ENCODE results near the genes ZNFX1 and SPATA2.

GRCh38 chr20:48921855-48922862 is 648 bp downstream of the ARFGEF2 start:
- RRBS: under 1% methylated on average over 12 of the region's 40 CpGs

DNA sequence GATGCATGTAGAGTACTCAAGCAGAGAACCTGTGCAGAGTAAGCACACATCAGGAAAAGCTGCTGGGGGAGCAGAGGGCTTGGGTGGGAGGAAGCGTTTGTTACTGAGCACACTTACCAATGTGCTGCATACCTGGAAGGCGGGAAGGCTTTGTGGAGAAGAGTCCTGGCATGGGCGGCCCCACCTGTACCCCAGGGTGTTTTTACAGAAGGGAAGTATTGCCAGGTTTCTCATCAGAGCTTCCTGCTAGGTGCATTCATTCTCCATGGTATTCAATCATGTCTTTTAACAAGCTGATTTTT is 52.9 kb downstream of the CSE1L start:
- RRBS: no CpG with 5 or more reads among the region's 3 CpGs

DNA sequence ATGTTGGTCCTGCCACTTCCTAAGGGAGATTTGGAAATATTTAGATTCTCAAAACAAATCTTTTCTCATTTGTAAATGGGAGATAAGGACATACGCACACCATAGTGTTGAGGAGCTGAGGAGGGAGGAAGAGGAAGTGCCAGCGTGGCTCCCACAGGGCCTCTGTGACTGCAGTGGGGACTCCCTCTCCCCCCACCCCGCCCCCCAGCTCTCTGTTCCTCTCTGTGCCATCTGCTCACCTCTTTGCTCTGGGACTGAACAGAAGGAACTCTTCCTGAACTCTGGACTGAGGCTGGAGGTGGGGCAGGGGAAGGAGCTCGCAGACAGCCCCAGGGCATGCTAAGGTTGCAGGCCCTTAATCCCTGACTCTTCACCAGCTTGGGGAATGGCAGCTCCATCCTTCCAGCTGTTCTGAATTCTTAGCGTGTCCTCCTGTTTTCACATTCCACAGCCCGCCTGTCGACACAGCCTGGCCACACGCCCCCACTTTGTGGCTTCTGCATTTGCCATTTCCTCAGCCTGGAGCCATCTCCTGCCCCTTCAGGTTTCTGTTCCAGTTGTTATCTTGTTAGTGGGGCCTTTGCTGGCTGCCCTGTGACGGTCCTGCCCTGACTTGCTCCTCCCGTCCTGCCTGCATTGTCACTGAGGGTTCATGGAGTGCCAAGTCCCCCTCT is 11.5 kb downstream of the DDX27 start:
- RRBS: no CpG with 5 or more reads among the region's 10 CpGs

DNA sequence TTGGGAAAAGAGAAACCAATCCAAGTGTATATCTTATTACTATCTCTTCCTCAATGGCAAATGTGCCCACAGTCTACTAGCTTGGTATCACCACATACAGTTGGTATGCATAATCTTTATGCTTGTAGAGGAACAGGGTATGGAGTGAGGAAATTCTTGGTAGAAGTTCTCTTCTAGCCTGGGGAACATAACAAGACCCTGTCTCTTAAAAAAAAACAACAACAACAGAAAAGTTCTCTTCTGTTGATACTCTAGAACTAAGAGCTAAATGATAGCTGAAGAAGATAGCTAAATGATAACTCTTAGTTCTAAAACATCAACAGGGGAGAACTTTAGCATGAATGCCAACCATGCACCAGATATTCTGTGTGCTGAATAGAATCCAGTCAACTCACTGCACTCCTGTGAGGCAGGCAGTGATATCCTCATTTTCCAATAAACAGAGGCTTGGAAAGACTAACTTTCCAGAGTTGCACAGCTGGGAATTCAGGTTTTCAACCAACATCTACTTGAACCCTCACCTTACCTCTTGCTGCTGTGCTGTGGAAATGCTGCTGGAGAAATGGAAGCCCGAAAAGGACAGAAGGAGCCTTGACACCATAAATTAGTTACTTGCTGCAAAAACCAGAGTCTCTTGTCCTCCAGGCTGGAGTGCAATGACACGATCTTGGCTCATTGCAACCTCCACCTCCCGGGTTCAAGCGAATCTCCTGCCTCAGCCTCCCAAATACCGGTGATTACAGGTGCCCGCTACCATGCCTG is 25.0 kb downstream of the DDX27 start:
- RRBS: no CpG with 5 or more reads among the region's 6 CpGs

- RRBS: under 1% methylated on average over 48 of the region's 78 CpGs
Measured at GRCh38 chr20:49277837-49278535, at the start of gene ZNFX1. Gene ZNFX1, minus strand, starts transcription at chr20:49278057.

GRCh38 chr20:49297877-49298241 is 20.0 kb upstream of the ZNFX1 start:
- RRBS: no CpG with 5 or more reads among the region's 2 CpGs

GRCh38 chr20:49344864-49345392 is 67.1 kb upstream of the ZNFX1 start:
- RRBS: no CpG with 5 or more reads among the region's 10 CpGs

DNA sequence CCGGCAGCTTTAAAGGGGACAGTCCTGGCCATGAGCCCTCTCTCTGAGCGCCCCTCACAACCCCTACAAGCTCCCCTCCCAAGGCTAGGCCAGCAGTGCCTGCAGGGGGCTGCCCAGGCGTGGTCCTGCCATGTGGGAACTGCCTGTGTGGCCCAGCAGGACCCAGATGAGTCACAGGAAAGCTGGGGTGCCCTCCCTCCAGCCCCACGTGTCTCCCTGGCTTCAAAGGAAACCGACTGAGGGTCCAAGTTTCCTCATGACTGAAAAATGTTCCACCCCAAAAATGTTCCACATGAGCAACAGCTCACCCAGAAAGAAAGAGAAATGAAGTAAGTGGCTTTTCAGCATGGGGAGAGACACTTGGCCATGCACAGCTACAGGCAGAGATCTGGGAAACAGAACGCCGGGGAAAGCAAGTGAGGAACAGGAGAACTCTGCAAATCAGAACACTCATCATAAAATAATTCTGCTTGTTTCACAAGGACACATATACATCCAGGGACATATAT is 28.3 kb upstream of the PTGIS start:
- RRBS: no CpG with 5 or more reads among the region's 7 CpGs

DNA sequence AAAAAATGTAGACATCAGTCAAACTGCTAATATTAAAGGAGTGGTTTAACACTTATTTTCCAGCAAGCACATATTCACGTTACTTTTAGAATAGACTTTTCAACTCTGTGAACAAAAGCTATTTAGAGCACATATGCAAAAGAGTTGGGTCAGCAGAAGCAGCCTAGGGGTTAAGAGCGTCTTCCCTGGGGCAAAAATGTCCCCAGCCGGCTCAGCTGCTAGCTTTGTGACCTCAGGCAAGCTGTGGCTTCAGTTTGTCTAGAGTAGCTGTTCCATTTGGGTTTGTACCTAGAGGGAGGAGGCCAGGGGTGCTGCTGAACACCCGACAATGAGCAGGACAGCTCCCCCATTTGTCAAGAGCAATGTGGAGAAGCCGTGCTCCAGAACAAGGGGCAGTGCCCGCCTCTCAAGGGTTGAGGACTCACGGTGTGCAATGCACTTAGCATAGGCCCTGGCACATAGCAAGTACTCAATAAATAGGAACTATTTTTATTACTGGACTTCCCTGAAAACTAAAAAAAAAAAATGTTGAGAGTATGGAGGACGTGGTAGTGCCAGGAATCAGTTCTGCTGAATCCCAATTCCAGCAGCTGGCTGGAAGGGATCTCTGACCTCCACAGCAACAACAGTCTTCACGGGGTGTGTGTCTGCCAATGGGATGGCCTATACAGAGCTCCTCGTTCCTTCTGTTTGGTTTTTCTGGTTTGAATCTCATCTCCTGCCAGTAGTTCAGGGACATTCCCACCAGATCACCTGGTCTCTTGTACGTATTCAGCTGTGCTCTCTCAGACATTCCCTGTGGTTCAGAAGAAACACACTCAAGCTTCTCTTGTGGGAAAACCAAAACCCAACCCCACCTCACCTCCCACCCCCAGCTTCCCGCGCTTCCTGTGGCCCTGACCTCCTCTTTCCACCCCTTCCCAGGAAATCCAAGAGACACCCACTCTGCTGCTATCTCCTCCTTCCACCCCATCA is 62.9 kb upstream of the PTGIS start:
- RRBS: no CpG with 5 or more reads among the region's 13 CpGs

DNA sequence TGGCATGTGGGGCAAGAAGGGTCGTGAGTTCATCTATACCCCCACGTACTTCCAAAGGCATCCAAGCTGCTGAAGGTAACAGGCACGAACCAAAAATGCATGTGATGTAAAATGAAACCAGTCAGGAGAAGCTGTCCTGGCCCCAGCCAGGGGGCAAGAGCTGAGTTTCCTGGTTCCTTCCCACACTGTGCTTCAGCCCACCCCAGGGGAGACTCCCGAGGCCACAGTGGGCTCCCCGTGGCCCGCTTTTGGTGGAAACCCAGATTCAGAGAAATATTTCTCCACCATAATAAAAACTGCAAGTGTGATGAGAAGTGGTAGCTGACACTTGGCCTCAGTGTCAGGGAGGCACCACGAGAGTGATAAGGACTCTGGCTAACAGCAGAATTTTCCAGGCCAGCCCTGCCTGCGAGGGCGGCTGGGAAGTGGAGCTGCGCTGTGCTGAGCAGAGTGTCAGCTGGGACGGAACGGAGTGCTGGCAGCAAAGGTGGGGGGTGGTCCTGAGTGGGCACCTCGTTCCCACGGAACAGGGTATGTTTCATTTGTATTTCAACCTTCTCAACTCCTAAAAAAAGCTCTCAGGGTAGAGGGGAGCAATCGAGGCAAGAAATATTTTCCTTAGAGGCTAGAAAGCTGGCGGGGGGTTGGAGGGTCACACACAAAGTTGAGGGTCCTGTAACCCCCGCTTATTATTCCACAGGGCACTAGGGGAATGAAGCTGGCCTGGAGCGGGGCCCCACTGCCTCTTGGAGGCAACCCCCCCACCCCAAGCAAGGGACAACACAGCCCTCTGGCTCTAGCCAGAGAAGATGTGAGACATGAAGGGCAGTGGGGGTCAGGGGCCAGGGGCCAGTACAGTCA is 22.4 kb downstream of the SPATA2 start:
- RRBS: no CpG with 5 or more reads among the region's 18 CpGs

DNA sequence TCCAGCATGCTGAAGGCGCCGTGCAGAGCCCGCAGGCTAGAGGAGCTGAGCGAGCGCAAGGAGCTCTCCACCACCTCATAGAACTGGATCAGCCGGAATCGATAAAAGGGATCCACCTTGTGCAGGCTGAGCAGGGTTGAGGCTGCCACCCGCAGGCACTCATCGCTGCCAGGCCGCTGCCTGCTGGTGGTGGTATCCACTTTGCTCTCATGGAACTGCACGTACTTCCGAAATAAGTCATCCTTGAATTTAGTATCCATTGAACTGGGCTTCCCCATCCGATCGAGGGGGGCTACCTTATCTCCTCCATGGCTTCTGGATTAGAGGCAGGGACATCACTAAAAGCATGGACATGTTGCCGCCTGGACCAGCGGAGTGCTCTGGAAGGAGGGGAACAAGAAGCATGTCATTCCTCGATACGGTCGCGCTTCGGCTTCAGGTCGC is 7.1 kb downstream of the SPATA2 start:
- RRBS: no CpG with 5 or more reads among the region's 22 CpGs

- RRBS: no CpG with 5 or more reads among the region's 28 CpGs
Measured at GRCh38 chr20:49909526-49910398, 5.6 kb downstream of the SPATA2 start.

- RRBS: 1% methylated on average over 47 of the region's 86 CpGs
Measured at GRCh38 chr20:49915225-49916179, at the start of gene SPATA2. Gene SPATA2, minus strand, starts transcription at chr20:49915529.

DNA sequence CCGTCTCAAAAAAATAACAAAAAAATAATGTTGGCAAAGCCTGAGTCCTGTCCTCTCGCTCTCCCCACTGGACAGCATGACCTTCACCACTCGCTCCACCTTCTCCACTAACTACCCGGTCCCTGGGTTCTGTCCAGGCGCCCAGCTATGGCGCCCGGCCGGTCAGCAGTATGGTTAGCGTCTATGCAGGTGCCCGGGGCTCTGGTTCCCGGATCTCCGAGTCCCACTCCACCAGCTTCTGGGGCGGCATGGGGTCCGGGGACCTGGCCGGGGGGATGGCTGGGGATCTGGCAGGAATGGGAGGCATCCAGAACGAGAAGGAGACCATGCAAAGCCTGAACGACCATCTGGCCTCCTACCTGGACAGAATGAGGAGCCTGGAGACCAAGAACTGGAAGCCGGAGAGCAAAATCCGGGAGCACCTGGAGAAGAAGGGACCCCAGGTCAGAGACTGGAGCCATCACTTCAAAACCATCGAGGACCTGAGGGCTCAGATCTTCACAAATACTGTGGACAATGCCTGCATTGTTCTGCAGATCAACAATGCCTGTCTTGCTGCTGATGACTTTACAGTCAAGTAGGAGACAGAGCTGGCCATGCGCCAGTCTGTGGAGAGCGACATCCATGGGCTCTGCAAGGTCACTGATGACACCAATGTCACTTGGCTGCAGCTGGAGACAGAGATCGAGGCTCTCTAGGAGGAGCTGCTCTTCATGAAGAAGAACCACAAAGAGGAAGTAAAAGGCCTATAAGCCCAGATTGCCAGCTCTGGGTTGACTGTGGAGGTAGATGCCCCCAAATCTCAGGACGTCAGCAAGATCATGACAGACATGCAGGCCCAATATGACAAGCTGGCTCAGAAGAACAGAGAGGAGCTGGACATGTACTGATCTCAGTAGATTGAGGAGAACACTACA is 20.7 kb downstream of the RNF114 start:
- RRBS: 99% methylated on average over 2 of the region's 24 CpGs

GRCh38 chr20:49969285-49969683 is 13.5 kb upstream of the SNAI1 start:
- RRBS: no CpG with 5 or more reads among the region's 3 CpGs

GRCh38 chr20:50081528-50082523 is 31.1 kb downstream of the UBE2V1 start:
- RRBS: no CpG with 5 or more reads among the region's 13 CpGs

- RRBS: no CpG with 5 or more reads among the region's 23 CpGs
Measured at GRCh38 chr20:50136872-50137762, 16.4 kb downstream of the PEDS1 start.

- RRBS: no CpG with 5 or more reads among the region's 23 CpGs
Measured at GRCh38 chr20:50146519-50147902, 6.5 kb downstream of the PEDS1 start.

- RRBS: 95% methylated on average over 2 of the region's 16 CpGs
Measured at GRCh38 chr20:50188784-50189562, 1.7 kb upstream of the CEBPB start.

GRCh38 chr20:50226260-50227085 is 35.8 kb downstream of the CEBPB start:
- RRBS: no CpG with 5 or more reads among the region's 14 CpGs

Data from skeletal muscle cell (primary cell).